OVCAR3 (cell line): ENCODE data around the gene ECI2.

DNA sequence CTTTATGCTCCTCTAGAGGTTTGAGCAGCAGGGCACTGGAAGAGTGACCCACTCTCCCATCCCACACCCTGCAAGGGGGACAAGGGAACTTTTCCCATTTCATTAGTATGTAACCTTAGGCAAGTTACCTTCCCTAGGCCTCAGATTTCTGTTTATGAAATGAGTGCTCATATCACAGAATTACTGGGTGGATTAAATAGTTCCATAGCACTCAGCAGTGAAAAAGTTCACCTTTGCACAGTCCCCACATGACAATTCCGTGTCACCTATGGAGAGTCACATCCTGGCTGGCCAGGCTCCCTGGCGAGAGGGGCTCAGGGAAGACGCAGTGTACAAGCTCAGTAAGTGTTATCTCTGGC lies 59.8 kb downstream of the SLC22A23 start:
- RRBS = no CpG with 5 or more reads among the region's 3 CpGs

GRCh38 chr6:3399290-3399855 lies 57.5 kb downstream of the SLC22A23 start:
- RRBS = no CpG with 5 or more reads among the region's 7 CpGs

- RRBS = no CpG with 5 or more reads among the region's 6 CpGs
These were observed 55.0 kb downstream of the SLC22A23 start for GRCh38 chr6:3401598-3402579.

DNA sequence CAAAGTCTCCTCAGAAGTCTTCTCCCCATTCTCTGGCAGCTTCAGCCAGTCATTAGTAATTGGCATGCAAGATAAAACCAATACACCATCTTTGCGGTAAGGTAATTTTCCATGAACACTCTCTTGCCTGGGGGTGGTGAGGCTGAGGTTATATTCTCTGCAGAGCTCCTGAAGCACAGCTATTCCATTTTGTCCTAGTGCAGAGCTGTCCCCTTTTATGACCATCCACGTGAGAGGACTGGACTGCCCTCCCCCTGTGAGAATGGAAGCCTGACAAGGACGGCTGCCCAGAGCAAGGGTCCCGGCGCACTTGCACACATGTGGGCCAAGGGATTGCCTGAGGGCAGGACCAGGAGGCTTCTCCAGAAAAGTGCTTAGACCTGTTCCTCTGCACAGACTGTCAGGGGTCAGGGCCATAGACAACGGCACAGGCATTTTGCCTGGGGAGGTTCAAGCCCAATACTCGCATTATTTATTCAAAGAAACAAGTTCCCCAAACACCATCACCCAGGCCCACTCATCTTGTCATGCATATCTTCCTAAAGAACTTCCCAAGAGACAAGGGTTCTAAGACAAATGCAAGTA lies 48.2 kb downstream of the SLC22A23 start:
- RRBS = no CpG with 5 or more reads among the region's 7 CpGs

DNA sequence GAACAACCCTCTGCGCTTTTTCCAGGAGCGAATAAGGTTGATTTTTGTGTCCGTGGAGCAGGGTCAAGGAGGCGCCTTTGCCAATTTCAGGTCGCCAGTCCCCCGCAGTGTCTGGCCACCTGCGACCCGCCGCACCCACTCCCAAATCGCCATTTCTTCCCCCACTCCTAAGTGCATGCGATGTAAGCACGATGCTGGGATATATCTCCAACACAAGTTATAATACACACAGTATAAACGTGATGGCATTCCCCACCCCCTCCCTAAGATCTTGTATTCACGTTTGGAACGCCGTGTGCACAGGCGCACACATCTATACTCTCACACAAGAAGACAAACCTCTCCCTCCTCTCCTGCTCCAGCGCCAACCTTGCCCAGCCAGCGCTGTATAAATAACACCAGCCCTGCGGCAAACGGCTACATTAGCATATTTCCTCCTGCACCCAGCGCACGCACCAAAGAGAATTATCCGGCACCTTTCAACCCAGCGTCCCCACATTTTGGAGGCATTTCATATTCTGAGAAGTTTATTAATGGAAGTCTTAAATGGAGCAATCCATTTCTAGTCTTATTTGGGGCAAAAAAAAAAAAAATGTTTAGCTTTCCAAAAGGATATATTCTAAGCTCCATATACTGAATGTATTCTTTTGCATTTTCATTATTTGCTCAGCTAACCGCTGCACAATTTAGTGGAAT lies 879 bp upstream of the SLC22A23 start:
- RRBS = no CpG with 5 or more reads among the region's 26 CpGs

DNA sequence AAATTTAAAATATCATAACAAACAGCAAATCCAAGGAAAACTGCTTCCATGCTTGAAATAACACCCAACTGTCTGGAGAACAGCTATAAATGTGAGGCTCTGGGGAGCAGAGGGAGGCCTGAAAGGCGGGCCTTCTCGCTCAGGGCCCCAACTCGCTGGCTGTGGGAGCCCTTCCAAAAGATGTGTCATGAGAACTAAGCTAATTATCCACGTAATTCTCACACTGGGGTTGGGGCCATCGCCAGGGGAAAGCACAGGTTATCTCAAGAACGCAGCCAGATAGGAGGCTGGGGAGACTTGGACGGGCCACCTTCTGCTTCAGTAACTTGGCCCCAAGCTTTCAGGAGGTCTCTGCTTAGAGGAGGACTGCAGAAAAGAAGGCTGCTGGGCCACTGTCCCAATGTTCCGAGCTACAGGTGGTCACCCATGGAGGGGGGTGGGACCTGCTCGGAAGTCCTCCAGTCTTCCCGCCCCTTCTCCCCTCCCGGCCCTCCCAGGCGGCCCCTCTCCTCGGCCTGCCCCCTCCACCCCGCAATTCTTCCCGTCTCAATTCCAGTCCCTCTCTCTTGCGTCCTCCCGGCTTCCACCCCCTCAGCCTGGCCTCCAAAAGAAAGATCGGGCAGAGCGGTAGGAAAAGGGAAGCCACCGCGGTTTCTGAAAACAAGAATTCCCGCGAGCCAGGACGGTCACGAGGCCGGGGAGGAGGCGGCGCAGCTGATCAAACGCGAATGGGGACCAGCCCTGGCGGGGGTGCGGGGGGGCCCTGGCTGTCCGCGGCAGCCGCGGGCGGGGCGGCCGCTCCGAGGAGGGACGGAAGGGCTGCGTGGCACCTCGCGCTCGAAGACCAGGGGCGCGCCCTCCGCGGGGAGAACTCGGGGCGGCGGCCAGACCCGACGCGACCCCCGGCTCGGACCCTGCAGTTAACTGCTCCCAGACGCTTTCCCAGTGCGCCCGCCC lies 1.3 kb downstream of the PXDC1 start:
- RRBS = 12% methylated on average over 15 of the region's 60 CpGs

DNA sequence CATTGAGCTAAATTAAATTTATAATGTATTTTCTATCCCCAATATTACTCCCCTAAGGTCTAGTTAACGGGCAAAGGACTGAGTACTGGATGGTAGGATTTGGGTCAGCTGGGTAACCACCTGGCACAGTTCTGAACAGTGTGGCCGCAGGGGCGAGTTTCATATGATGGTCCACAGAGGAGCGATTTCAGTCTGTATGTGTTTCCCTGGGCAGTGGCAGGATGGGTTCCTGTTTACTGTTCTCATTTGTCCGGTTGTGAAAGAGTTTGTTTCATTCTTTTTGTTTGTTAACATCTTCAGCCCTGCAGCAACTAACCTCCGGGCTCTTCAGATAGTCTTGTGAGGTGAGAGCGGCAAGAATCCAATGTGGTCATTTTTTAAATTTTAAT lies 38.2 kb upstream of the PXDC1 start:
- RRBS = 100% methylated on average over 1 of the region's 7 CpGs

DNA sequence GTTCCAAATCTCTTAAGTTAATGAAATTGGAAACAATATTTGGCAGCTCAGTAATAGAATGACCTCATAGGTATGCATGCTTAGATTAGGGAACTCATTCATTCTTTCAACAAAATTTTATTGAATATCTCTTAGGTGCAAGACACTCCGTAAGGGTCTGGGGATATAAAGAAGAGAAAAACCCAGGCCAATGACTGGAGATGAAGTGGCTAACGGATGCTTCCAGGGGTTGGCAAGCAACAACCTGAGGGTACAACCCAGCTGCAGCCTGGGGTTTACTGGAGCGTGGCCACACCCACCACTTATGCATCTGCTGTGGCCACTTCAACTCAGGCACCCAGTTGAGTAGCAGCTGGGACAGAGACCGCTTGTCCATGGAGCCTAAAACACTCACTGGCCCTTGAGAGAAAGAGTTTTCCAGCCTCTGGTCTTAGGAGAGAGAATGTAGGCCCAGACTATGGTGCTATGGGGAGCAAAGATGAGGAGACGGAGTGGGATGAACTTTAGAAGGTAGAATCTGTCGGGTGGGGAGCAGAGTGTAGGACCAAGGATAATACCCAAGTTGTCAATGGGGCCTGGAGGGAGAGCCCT lies 46.7 kb upstream of the PXDC1 start:
- RRBS = no CpG with 5 or more reads among the region's 6 CpGs

DNA sequence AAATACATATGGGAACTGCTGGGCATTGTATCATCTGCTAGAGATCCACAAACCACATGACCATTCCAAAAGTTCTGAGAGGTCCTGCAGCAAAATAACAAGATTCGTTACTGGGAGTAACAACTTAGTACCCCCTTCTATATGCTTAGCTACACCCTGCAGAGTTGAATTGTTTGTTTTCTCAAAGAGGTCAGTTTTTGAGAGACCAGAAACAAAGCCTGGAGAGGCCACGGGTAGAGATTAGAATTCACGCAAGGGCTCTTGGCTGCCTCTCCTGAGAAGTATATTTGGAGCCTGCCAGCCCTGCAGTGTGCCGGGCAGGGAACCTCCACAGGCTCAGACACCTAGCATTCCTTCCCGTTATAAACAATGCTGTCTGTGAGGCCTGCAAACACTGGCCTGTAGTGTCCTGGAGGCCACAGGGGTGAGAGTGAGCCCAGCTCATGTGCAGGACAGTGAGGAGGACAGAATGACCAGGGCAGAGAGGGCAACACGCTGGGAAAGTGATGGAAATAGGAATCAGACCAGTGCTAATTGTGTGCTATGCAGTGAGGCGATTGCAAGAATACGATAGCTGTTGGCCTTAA lies 48.0 kb upstream of the FAM50B start:
- RRBS = no CpG with 5 or more reads among the region's 8 CpGs

DNA sequence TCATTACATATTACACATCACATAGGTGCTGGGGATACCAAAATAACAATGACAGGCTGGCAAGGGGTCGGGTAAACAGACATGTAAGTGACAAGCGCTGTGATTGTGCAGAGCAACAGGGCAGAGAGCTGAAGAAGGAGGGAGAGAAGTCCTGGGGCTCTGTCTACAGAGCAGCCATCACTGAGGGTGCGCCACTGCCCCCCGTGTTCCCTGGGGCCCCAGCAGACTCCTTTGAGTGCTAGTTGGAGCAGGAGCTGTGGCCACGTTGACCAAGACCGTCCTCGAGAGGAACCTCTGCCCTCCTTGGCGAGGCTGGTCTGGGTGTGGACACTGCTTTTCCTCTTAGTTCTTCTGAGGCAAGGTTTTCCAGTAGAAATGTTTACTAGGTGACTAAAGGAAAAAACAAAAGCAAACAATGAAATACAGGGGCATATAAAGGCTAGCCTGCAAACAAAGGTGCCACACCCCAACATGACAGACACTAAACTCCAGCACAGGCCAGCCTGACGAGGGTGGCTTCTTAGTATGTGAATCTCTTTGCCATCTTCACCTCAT lies 38.9 kb downstream of the FAM50B start:
- RRBS = no CpG with 5 or more reads among the region's 9 CpGs

DNA sequence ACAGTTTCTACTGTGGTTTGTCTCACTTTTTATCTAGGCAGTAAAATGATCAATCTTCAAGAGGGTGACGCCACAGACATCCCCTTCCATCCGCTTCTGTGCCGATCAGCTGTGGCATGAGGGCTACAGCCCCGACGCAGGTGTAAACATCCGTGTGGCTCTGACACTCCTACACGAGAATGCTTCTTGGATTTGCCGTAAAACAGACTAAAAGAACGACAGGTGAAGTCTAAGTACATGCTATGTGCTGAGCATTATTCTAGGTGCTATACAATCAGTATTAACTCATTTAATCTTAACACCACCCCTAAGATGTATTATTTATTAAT lies 43.8 kb downstream of the FAM50B start:
- RRBS = no CpG with 5 or more reads among the region's 9 CpGs

- RRBS = 8% methylated on average over 36 of the region's 77 CpGs
These were observed at the start of gene ECI2 for GRCh38 chr6:4134569-4135732. TSS of gene ECI2 (minus strand) at chr6:4135575.

GRCh38 chr6:4401315-4401916 lies 266.0 kb upstream of the ECI2 start:
- RRBS = no CpG with 5 or more reads among the region's 11 CpGs

- RRBS = no CpG with 5 or more reads among the region's 13 CpGs
These were observed 87.7 kb upstream of the CDYL start for GRCh38 chr6:4688387-4689007.

GRCh38 chr6:4772705-4773246 lies 3.4 kb upstream of the CDYL start:
- RRBS = no CpG with 5 or more reads among the region's 10 CpGs

GRCh38 chr6:4953440-4954204 lies 50.2 kb downstream of the RPP40 start:
- RRBS = no CpG with 5 or more reads among the region's 27 CpGs

- RRBS = 98% methylated on average over 3 of the region's 6 CpGs
These were observed 85.1 kb downstream of the LYRM4 start for GRCh38 chr6:5175625-5176043.

GRCh38 chr6:5471710-5472720 lies 210.7 kb downstream of the FARS2 start:
- RRBS = no CpG with 5 or more reads among the region's 14 CpGs

- RRBS = no CpG with 5 or more reads among the region's 8 CpGs
These were observed 368.5 kb downstream of the FARS2 start for GRCh38 chr6:5629571-5630453.

- RRBS = no CpG with 5 or more reads among the region's 19 CpGs
These were observed 223.9 kb downstream of the NRN1 start for GRCh38 chr6:5782633-5783373.